ENCODE results near the genes LRRC43 and B3GNT4.

DNA sequence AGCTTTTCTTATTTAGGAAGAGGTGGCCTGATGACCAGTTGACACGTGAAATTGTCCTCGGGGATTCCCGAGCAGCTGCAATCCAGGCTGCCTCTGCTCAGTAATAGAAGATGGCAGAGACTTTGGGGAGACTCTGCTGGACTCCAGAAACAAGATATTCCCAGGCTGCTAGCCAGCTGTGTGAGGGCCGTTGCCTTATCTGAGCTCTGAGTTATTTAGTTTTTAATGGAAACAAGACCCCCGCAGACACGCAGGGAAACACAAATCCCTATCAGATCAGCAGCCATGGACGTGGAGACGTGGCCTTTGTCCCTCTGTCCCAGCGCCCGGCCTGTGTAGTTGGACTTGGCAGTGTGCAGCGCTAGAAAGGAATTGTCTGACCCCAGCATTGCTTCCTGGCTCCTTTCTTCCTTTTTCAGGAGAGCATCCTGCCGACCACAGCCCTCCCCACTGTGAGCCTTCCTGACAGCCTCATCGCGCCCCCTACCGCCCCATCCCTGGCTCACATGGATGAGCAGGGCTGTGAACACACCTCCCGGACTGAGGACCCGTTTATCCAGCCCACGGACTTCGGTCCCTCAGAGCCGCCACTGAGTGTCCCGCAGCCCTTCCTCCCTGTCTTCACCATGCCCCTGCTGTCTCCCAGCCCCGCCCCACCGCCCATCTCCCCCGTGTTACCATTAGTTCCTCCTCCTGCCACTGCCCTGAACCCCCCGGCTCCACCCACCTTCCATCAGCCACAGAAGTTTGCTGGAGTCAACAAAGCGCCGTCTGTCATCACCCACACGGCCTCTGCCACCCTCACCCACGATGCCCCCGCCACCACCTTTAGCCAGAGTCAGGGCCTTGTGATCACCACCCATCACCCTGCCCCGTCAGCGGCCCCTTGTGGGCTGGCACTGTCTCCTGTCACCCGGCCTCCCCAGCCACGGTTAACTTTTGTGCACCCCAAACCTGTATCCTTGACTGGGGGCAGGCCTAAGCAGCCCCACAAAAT, 40.8 kb downstream of the IL31 start:
- PRO-cap, 7 experiments = no peak in any of the 7 experiments
- RAMPAGE, long total RNA, 2 experiments = no peak in any of the 2 experiments

GRCh38 chr12:122137632-122138812, 36.0 kb downstream of the IL31 start:
- PRO-cap, 7 experiments = no peak in any of the 7 experiments
- RAMPAGE, long total RNA, 2 experiments = no peak in any of the 2 experiments

DNA sequence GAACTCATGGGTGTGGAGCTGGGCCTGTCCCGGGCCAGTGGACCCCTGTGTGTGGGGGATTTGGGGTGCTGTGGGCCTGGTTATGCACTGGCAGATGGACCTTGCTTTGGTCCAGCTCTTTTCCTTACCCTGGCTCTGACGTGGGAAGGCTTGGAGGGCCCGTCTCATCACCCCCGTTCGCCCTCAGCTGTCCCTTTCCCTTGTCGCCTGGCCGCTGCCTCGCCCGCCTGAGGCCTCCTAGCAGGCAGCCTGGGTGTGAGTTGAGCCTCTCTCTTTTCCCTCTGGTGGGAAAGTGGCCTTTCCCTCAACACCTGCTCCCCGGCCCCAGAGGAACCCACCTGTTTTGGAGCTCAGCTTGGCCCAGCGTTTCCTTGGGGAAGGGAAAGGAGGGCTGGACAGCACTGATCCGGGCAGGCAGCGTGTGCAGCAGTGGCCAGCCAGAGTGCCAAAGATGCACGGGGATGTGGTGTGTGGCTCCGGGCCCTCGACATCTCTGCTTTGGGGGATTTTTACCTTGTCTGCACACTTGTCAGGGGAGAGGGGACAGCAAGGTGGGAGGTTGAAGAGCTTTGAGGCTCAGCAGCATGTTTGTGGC, 28.2 kb downstream of the IL31 start:
- PRO-cap, 7 experiments = no peak in any of the 7 experiments
- RAMPAGE, long total RNA, 2 experiments = no peak in any of the 2 experiments

- PRO-cap, 7 experiments = no peak in any of the 7 experiments
- RAMPAGE, long total RNA, 2 experiments = no peak in any of the 2 experiments
Measured at GRCh38 chr12:122146546-122147138, 27.4 kb downstream of the IL31 start.

DNA sequence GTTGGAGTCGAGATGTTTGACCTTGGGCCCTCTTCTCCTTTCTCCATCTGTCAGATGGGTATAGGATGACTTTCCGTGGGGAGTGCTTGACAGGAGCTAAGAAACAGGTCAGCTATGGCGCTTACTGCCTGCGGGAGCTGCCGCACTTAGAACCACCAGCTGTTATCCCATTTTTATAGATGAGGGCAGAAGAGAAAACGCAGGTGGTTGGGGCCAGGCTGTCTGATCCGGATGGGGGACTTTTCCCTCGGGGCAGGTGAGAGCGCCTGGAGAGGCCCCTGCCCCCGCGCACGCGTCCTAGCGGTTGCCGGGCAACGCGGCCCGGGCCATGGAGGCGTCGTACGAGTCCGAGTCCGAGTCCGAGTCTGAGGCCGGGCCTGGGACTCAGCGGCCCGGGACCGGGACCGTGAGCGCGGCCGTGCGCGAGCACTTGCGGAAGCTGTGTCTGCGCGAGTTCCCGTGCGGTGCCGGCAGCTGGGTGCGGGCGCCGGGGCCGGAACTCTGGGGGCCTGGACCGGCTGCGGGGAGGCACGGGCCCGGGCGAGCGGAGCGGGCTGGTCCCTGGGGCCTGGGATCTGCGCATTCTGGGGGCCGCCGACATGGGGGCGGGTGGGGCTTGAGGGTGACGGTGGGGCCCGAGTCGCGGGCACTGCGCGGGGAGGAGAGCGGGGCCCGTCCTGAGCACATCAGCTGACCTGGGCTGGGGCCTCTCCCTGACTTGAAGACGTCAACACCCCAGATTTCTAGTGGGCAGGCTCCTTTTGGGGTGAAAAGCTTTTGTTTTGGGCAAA, at the start of gene LRRC43:
Gene LRRC43 (plus strand): TSS at position 307 of the 791 bp plus-strand sequence.
- PRO-cap, 7 experiments = no peak in any of the 7 experiments
- RAMPAGE, long total RNA, 2 experiments = start-site peak on the plus strand in 1 of 2 experiments, centred at position 318 of the sequence, 96 reads per replicate

DNA sequence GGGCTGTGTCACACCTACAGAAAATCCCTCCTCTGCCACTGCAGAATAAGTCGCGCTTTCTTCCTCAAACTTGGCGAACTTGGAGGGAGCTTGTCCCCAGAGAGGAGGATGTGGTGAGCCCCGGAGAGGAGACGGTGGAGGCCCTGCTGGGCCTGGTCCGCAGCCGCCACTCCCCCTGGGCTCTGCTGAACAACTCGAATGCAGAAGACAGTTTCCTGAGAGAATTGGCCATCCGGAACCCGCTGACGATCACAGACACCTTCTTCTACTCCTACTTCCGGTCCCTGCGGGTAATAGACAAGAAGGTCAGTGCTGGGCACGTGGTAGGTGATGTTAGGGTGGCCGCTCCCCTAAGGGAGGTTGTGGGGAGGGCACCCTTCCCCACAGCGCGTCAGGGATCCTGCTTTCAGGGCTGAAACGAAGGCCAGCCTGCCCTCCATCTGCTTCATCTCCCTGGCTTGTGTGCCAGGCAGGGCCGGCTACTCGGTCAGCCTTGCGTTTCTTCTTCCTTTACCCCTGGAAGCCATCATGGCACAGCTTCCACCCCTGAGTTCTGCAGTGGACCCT, 1.6 kb downstream of the LRRC43 start:
- PRO-cap, 7 experiments = no peak in any of the 7 experiments
- RAMPAGE, long total RNA, 2 experiments = no peak in any of the 2 experiments

- PRO-cap, 7 experiments = no peak in any of the 7 experiments
- RAMPAGE, long total RNA, 2 experiments = no peak in any of the 2 experiments
Measured at GRCh38 chr12:122203094-122204076, at the start of gene B3GNT4. B3GNT4 (plus strand) TSS chr12:122203709.

DNA sequence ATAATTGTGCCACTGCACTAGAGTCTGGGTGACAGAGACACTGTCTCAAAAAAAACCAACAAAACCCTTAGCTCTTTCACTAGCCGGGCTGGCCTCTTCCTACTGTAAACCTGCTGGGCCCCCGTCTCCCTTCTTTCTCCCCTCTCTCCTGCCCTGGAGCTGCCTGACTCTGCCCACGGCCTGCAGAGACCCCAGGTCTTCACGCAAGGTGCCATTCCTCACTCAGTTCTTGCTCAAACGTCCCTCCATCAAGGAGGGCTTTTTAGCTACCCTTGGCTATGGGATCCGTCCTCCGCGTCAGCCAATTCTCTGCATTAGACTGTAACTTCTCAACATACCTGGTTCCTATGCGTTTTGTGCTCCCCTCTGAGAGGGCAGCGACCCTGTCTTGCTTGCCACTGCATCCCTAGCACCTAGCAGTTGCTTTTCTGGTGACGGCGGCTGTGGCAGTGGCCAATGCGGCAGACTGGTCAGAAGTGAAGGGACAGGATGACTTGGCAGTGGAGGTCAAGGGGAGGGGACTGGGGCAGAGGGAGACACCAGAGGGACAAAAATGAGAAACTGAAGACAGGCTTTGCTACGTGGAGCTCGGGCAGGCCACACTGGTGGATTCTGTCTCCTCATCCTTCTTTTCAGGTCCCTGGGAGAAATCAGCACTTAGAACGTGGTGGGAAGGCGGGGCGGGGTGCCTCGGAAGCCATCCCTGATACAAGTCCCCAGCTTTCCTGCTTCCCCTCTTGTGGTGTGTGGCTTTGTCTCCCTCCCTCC, 1.7 kb downstream of the B3GNT4 start:
- PRO-cap, 7 experiments = no peak in any of the 7 experiments
- RAMPAGE, long total RNA, 2 experiments = no peak in any of the 2 experiments

DNA sequence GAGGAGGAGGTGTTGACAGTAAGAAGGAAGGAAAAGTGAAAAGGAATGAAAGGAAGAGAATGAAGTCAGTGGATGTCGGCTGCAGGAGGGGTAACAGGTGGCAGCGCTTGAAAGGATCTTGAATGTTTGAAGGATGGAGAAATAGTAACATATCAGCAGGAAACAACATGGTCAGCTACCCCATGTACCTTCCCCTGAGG, 36.9 kb downstream of the CLIP1 start:
- PRO-cap, 7 experiments = no peak in any of the 7 experiments
- RAMPAGE, long total RNA, 2 experiments = no peak in any of the 2 experiments

GRCh38 chr12:122387045-122387420, 35.4 kb downstream of the CLIP1 start:
- PRO-cap, 7 experiments = no peak in any of the 7 experiments
- RAMPAGE, long total RNA, 2 experiments = no peak in any of the 2 experiments

DNA sequence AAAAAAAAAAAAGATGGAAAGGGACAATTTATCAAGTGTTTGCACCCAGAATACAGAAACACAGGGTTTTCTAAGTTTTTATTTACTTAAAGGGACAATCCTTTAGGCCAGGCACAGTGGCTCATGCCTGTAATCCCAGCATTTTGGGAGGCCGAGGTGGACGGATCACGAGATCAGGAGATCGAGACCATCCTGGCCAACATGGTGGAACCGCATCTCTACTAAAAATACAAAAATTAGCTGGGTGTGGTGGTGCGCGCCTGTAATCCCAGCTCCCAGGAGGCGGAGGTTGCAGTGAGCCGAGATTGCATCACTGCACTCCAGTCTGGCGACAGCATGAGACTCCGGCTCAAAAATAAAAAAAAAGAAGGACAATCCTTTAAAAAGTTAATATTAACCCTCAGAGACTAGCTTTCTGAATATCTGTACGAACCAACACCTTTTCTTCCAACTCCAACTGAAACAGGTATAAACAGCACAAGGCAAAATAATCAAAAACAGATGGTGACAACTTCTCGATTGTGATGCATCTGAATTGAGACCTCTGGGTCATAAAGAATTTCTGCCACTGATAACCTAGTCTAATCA, 27.9 kb downstream of the CLIP1 start:
- PRO-cap, 7 experiments = no peak in any of the 7 experiments
- RAMPAGE, long total RNA, 2 experiments = no peak in any of the 2 experiments

- PRO-cap, 7 experiments = no peak in any of the 7 experiments
- RAMPAGE, long total RNA, 2 experiments = no peak in any of the 2 experiments
Measured at GRCh38 chr12:122468040-122468477, 32.7 kb downstream of the ZCCHC8 start.

GRCh38 chr12:122749923-122750425, 2.6 kb upstream of the DENR start:
- PRO-cap, 7 experiments = no peak in any of the 7 experiments
- RAMPAGE, long total RNA, 2 experiments = no peak in any of the 2 experiments

- PRO-cap, 7 experiments = no peak in any of the 7 experiments
- RAMPAGE, long total RNA, 2 experiments = no peak in any of the 2 experiments
Measured at GRCh38 chr12:122827055-122827567, 8.1 kb upstream of the HIP1R start.

- PRO-cap, 7 experiments = no peak in any of the 7 experiments
- RAMPAGE, long total RNA, 2 experiments = no peak in any of the 2 experiments
Measured at GRCh38 chr12:122855774-122857011, 20.9 kb downstream of the HIP1R start.

DNA sequence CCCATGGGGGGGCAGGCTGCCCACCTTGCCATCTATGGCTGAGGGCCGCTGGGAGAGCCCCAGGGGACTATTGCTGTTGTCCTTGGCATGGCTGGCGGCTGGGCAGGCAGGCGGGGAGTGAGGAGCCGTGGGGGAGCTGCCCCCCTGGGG, 3.4 kb downstream of the ARL6IP4 start:
- PRO-cap, 7 experiments = no peak in any of the 7 experiments
- RAMPAGE, long total RNA, 2 experiments = no peak in any of the 2 experiments

DNA sequence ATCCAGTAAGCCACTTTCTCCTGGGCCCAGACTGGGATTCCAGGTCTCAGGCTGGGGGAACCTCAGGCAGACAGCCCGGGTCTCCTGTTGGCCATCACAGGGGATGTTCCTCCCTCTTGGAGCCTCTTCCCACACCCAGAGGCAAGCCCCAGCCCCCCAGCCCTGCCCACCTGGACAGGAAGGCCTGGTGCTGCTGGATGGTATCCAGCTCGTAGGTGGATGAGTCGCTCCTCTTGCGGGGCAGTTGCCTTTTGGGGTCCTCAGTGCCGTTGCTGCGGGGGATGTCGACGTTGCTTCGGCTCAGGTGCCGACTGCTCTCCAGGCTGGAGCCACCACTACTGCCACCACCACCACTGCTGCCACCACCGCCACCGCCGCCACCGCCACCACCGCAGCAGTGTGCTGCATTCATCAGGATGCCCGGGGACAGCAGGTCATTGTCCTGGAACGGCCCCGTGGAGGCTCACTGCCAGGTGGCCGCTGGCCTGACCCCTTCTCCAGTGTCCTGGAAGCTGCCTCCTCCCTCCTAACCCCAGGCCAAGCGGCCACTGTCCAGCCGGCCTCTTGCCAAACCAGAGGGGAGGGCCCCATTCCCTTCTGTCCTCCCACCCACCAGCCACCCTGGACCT, 14.9 kb downstream of the ARL6IP4 start:
- PRO-cap, 7 experiments = no peak in any of the 7 experiments
- RAMPAGE, long total RNA, 2 experiments = no peak in any of the 2 experiments

- PRO-cap, 7 experiments = no peak in any of the 7 experiments
- RAMPAGE, long total RNA, 2 experiments = no peak in any of the 2 experiments
Measured at GRCh38 chr12:123069416-123069992, 81.4 kb downstream of the PITPNM2 start.

- PRO-cap, 7 experiments = peak in 1 of 7 experiments; most common plus-strand start chr12:123095052 (in 1)
- RAMPAGE, long total RNA, 2 experiments = no peak in any of the 2 experiments
Measured at GRCh38 chr12:123094601-123095102, 56.2 kb downstream of the PITPNM2 start.

- PRO-cap, 7 experiments = no peak in any of the 7 experiments
- RAMPAGE, long total RNA, 2 experiments = no peak in any of the 2 experiments
Measured at GRCh38 chr12:123243825-123244379, 10.7 kb downstream of the MTRFR start.